Mesenchymal stem cell of Wharton's jelly (primary cell): Measurements from ENCODE around the genes MAFG and CSNK1D.

GRCh38 chr17:81921182-81921822 lies 3.3 kb upstream of the SIRT7 start:
- CAGE, long polyA plus RNA: no peak

GRCh38 chr17:81923239-81923819 lies 4.2 kb downstream of the MAFG start:
- CAGE, long polyA plus RNA: no peak

DNA sequence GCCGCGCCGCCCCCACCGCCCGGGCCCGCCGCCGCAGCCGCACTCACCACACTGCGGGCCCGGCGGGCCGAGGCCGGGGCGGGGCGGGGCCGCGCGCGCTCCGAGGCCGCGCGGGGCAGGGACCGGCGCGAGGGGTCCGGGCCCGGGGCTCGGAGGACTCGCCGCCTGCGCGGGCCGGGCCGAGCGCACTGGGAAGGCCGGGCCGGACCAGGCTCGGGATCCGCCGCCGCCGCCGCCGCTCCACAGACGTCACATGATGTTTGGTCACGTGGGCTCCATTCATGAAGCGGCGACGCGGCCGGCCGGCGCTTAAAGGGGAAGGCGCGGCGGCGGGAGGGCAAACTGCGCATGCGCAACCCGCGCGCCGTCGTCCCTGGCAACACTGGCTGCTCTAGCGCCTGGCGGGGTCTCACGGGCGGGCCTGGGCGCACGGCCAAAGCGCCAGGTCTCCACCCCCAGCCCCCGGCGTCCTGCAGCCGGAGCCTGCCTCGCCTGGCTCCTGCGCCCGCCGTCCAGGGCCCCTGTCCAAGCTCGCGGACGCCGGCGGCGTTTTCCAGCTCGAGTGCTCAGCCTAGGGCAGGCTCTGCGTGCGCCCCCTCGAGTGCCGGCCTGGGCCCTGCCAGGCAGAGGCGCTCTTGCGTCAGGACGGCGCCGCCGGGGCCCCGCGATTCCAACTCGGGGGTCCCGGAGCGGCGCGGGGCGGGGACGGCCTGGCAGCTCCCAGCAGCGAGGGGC lies at the start of gene MAFG:
Gene MAFG (minus strand): TSS at position 255 of the 735 bp plus-strand sequence.
- CAGE, long polyA plus RNA: no peak

- CAGE, long polyA plus RNA: no peak
Observed at GRCh38 chr17:81940518-81941612, 3.8 kb upstream of the PYCR1 start.

- CAGE, long polyA plus RNA: no peak
Observed at GRCh38 chr17:81996191-81997006, 19.0 kb downstream of the ASPSCR1 start.

DNA sequence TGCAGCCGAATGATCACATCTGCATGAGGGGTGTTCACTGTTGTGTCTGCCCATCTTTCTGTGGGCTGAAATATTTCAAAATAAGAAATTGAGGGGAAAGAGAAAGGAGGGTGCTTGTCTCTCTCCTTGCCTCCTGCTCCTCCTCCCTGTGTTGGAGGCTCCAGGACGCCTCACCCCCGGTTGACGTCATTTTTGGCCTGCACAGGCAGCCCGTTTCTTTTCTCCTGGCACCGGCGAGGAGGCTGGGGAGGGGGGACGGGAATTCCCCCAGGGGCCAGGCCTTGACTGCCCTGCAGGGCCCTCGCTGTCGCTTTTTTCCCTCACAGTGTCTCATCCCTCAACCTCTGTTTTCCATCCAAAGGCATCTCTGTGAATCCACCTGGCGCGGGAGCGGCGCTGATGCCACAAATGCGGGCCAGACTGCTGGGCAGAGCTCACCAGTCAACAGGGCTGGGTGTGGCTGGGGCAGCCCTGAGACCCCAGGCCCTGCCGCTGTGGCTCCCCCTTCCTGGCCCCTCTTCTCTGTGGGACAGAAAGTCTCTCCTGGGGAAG lies 16.2 kb downstream of the CENPX start:
- CAGE, long polyA plus RNA: no peak

DNA sequence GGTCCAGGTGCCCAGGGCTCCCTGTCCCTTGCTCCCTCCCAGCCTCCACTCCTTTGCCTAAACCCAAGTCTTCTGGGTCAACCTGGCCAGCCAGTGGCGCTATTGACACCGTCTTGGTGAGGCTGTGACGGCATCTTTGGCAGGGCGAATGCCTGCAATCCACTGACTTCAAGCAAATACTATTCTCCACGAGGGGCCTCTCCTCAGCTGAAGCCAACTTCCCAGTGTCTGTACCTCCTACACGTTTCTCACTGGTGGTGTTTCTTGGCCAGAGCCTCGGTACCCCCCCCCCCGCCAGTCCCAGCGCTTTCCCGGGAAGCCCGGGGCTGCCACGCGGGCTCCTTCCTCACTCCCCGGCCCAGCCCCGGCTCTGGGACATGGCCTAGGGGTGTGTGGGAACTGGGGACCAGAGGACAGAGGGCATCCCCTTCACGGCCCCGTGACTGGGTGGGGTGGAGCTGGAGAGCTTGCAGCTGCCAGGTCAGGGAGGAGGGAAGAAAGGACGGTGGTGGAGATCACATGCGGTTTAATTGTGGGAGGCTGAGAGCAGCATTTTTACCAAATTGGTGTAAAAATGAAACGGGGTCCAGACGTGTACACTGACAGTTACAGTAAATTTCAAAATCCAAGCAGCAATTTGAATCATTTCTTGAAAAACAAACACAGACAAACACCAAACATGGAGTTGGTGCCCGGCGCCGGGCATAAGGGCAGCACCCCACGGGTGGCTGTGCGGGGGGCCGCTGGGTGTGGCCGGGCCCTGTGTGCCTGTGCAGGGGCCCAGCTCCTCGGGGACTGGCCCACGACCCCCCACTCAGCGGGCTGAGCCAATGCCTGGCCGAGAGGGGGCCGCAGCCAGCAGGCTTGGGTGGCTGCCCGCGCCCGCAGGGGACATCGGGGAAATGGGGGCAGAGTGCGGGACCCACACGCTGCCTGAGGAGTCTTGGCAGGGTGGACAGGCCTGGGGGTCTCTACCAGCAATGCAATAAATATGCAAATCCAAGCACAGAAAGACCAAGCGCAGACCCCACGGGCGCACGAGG lies 12.5 kb upstream of the DUS1L start:
- CAGE, long polyA plus RNA: no peak

GRCh38 chr17:82078872-82079776 lies 13.5 kb upstream of the DUS1L start:
- CAGE, long polyA plus RNA: no peak

- CAGE, long polyA plus RNA: no peak
Observed at GRCh38 chr17:82081455-82081910, 15.9 kb upstream of the DUS1L start.

DNA sequence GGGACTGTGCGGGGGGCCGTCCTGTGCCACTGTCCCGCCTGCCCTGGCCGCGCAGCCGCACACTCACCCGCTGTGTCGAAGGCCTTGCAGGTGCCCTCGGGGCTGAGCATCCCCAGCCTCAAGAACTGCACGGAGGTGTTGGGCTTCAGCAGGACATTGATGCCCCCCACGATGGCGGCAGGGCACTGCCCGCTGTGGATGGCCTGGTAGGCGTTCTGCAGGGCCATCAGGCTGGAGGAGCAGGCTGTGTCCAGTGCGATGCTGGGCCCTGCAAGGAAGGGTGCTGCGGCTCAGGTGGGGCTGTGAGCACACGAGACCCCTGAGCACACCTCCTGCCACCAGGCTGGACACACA lies 4.9 kb downstream of the FASN start:
- CAGE, long polyA plus RNA: no peak

DNA sequence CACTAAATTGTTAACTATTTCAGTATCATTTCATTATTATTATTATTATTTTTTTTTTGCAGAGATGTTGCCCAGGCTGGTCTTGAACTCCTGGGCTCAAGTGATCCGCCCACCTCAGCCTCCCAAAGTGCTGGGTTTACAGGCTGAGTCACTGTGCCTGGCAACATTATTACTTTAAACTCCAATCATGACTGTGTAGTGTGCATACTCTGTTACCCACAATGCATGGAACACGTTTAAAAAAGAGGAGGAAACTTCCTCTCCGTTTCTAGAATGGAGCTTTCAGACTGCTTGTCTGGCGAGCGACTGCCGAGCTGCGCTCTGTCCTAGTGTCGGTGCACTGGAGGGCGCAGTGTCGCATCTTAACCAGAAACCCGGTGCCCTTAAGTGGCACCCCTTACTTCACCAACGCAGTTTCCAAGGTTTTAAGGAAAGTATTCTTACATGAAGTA lies 22.1 kb upstream of the FASN start:
- CAGE, long polyA plus RNA: no peak

GRCh38 chr17:82133242-82133627 lies 35.2 kb upstream of the FASN start:
- CAGE, long polyA plus RNA: no peak

DNA sequence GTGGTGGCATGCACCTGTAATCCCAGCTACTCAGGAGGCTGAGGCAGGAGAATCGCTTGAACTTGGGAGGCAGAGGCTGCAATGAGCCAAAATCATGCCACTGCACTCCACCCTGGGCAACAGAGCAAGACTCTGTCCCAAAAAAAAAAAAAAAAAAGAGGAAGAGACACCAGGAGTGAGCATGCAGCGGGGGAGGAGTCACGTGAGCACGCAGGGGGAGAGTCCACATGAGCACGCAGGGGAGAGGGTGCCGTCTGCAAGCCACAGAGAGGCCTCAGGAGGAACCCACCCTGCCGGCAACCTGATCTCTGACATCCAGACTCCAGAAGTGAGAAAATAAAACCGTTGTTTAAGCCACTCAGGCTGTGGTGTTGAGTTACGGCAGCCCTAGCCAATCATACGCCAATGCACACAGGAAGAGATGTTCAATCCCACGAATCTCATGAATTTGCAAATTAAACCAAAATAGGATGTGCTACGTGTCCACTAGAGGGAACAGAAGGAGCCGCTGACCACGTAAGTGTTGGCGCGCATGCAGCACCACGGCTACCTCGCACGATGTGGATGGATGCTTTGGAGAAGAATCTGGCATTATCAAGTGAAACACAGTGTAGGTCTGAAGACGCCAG lies 42.2 kb downstream of the CCDC57 start:
- CAGE, long polyA plus RNA: no peak

- CAGE, long polyA plus RNA: no peak
Observed at GRCh38 chr17:82213042-82214054, 706 bp upstream of the CCDC57 start.

GRCh38 chr17:82270087-82271193 lies 3.1 kb downstream of the CSNK1D start:
- CAGE, long polyA plus RNA: no peak

GRCh38 chr17:82273042-82273893 lies at the start of gene CSNK1D:
Gene CSNK1D, minus strand, starts transcription at chr17:82273700.
- CAGE, long polyA plus RNA: no peak

DNA sequence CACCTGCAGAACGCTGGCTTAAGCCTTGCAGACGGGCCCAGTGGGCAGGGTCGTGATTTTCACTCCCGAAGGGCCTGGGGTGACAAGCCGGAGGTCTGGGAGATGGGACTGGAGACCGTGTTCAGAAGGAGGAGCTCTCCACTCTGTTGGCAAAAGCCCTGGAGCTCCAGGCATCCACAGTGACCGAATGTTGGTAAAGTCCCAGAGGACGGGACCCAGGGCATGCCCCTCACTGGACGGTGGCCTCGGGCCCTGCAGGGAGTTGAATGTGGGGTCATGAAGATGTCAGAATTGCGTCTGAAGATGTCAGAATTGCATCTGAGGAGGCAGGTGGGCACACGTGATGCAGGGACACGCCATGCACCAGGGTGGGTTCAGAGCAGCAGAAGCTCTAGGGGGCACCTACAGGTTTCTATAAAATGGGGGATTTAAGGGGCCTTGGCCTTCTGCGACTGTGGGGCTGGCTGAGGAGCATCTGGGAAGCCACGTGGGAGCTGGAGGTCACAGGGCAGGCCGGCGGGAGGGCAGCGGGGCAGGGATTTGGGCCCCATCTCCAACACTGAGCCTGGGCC lies 18.5 kb downstream of the CD7 start:
- CAGE, long polyA plus RNA: no peak

DNA sequence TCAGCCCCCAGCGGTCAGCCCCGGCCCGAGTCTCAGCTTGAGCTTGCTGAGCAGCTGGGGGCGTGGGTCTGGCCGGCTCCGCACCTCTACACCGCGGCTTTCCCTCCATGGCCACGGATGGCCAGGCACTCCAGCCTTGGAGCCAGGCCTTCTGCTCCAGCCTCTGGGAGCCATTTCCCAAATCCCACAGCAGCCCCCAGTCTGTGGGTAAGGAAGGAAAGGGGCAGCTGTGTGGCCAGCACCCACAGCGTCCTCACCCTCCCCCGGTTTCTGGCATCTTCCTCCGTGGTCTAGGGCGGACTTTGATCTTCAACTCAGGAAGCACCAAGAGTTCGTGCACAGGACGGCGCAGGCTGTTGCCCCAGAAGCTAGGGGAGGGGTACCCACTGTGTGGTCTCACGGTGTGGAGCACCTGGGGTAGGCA lies 14.2 kb downstream of the CD7 start:
- CAGE, long polyA plus RNA: no peak

GRCh38 chr17:82315742-82316395 lies 1.5 kb downstream of the CD7 start:
- CAGE, long polyA plus RNA: no peak

DNA sequence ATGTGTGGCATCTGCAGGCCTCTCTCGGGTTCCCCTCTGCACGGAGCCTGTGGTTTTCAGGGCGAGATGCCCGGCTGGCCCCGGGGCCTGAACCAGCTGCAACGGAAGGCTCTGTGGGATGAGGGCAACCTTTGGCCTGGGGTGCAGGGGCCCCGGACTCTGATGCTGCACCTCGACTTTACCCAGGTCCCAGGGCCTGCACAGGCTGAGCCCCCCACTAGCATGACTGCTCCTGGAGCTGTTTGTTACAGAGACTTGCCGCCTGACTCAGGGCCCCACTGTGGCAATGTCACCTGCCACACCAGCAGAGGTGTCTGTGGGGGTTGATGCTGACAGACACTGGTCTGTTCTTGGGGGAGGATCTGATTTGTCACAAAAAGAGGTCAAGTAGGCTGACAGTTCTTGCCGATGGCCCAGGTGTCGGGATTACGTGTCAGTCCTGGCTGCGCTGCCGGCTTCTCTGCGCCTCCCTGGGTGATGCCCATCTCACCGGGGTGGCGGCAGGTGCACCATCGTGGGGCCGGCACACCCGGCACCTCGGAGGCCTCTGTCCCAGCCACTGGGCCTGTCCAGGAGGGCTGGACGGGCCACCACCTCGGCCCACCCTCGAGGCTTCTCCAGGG lies 8.5 kb upstream of the TEX19 start:
- CAGE, long polyA plus RNA: no peak